Measurements from ENCODE around the gene ATP2B2.

DNA sequence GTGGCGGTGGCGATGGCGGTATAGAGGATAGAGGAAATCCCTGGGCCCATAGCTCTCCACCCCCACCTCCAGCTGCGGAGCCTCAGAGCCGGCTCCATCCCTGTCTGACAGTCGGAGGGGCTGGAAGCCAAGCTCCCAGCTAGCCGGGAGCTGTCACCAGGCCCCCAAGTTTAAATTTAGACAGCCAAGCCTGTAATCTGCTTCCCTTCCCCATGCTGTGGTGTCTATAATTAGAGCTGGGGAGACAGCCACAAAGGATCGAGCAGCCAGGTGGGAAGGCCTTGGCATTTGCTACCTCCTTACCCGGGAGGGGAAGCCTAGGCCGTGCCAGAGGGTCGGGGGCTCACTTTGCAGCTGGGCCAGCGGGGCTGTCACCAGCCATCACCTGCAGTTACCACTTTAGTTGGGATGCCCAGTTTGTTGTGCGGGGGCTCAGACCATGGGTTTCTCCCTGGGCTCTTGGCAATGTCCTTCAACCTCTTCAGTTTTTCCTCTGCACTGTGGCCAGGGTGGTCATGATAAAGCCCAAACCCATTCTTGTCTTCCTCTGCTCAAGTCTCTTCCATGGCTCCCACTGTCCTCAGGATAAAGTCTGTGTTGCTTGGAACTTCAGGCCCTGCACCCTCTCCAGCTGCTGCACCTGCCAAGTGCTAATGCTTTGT is 56.4 kb upstream of the SEC13 start:
- PRO-cap, 2 experiments = peak in 1 of 2 experiments; most common plus-strand start position 251 of the sequence (in 1); most common minus-strand start position 106 of the sequence (in 1)

GRCh38 chr3:10504512-10504708 is 976 bp downstream of the ATP2B2 start:
- PRO-cap, 2 experiments = no peak in any of the 2 experiments

DNA sequence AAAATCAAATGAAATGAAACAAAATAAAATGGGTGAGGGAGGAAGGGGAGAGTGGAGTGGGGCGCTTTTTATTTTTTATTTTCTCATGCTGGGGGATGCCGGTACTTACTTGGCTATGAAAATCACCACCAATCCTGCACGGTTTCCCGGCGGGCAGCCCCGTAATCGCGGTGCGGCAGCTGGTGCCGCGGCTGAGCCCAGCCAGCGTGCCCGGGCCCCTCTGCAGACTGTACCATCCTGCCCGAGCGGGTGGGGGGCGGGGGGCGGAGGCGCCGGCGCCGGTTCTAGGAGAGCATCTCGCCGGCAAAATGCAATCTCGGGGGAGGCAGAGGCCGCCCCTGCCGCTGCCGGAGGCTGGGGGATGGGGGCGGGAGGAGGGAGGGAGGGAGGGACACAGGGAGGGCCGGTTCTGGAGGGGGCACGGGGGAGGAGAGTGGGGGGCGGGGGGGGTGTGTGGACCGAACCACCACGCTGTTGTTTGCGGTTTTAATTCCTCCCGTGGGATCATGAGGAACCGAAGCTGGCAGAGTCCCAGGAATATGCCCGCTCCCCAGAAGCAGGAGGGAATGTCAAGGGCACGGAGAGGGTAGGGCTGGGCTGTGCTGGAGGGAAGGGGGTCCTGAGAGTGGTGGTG is at the start of gene ATP2B2:
Gene ATP2B2, minus strand, starts transcription at position 231 of the 634 bp plus-strand sequence.
- PRO-cap, 2 experiments = no peak in any of the 2 experiments

DNA sequence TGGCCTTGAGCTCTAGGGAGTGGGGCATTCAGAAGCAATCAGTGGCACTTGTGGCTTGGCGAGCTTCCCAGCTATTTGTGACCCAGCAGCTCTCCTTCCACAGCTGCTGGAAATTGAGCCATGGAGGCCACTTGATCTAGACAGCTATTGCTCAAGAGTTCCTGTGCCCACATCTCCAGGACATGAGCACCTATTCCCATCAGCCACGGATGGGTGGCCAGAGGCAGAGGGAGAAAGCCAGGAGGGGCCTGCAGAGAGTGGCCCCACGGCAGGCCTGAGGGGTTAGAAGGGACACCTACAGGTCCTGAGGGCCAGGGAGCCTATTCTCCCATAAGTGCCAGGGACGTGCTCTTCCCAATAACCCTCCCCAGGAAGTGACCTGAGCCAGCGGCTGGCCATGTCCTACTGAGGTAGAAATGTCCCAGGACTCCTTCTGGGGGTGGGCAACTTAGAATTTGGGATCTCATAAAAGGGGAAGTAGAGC is 34.0 kb upstream of the SLC6A1 start:
- PRO-cap, 2 experiments = no peak in any of the 2 experiments

DNA sequence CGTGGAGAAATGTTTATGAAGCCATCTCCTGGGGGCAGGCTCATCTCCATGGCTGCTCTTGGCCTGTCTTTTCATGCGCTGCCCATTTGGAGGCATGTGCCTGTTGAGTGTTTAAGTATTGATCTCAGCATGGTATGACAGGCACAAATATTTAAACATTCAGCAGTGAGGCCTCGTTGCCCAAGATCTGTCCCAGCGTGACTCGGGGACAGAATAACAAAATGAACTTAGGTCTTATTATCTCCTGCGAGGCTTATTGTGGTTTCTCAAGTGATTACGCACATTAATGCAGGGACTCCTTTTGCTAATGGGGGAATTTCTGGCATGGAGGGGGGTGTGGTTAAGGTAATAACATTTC is 4.5 kb upstream of the SLC6A1 start:
- PRO-cap, 2 experiments = no peak in any of the 2 experiments

- PRO-cap, 2 experiments = no peak in any of the 2 experiments
These were observed 17.2 kb upstream of the HRH1 start for GRCh38 chr3:11136588-11138009.

DNA sequence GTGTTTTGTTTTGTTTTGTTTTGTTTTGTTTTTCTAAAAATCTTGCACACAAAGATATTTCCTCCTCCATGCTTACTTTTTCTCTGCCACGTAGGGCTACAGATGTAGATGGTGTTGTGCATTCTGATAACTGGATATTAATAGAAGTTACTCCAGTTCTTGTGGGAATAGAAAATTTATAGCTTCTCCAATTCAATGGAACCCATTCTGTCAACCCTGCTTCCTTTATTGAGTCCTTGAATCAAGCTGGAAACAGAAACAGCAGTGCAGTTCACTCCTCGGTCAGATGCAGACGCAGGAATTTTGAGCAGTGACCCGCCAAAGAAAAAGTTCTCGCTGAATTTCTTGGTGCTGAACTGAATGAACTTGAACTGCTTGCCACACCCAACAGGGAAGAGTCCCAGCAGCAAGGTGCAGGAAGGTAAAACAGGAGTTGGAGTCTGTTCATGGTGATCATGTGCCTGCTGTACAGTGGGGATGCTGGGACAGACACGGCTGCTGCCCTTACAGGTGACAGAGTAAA is 10.3 kb downstream of the HRH1 start:
- PRO-cap, 2 experiments = no peak in any of the 2 experiments

DNA sequence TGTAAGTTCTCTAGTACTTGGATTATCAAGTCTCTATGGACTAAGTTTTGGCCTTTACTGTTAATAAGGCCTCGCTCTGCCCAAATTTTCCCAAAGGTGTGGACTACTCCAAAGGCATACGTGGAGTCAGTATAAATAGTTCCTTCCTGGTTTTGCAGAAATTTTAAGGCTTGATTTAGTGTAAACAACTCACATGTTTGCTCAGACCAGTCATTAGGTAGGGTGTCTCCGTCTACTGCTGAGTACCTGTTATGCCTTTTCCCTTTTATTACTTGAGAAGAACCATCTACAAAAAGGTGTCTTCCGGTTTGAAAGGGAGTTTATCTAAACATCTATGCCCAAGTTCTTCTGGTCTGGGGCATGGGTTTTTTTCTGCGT is 20.9 kb upstream of the ATG7 start:
- PRO-cap, 2 experiments = no peak in any of the 2 experiments

- PRO-cap, 2 experiments = no peak in any of the 2 experiments
These were observed 35.9 kb downstream of the ATG7 start for GRCh38 chr3:11308041-11308498.

DNA sequence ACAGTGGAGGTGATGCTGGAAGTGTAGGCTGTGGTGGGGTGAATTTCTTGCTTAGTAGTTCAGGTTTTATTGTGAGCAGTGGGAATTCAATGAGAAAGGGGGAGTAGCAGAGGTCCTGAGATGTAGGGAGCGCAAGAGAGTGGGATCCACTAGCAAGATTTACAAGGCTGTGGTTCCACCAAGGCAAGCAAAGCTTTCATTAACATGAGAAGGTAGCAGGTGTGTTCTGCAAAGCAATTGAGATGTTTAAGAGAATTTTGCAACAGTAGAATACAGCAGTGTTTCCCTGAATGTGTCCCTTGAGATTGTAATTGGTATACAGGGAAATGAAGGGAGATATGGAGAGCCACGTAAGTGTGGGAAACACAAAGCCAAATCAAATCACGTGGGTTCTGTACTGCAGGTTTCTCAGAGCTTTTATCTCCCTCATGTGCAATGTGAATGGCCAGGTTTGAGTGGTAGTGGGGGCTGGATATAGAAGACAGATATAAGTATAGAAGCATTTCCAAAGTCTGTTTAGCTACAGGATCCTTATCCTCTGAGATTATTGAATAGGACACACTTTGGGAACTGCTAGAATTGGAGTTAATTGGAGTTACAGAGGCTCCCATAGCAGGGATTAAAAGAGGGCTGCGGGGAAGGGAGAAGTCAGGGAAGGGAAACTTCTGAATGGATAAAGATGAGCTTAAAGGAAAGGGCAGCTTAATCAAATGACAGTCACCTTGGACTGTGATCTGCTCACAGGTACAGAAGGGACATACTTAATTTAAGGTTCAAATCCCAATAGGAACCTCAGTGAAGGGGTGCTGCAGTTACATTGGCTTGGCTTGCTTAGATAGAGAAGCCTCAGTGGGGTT is 67.5 kb downstream of the ATG7 start:
- PRO-cap, 2 experiments = no peak in any of the 2 experiments

DNA sequence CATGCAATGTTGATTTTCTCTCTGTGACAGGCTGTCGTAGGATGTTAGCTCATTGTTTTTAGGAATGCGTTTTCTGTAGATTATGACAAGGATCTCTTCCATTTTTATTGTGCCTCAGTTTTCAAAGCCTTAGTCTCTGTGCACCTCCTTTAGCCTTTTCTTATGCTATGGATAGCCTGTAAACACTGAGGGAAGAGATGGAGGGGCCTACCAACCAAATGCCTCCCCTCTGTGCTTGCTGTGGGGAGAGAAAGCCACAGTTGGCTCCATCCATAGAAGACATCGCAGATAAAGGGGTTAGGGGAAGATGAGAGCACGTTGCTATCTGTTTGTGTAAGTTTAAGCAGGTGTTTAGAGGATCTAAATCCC is 164.9 kb downstream of the ATG7 start:
- PRO-cap, 2 experiments = no peak in any of the 2 experiments

- PRO-cap, 2 experiments = peak in 1 of 2 experiments; most common plus-strand start chr3:11477781 (in 1)
These were observed 166.1 kb downstream of the VGLL4 start for GRCh38 chr3:11477491-11478090.

- PRO-cap, 2 experiments = no peak in any of the 2 experiments
These were observed 120.3 kb downstream of the VGLL4 start for GRCh38 chr3:11523168-11524101.

- PRO-cap, 2 experiments = no peak in any of the 2 experiments
These were observed 86.4 kb downstream of the VGLL4 start for GRCh38 chr3:11557150-11557811.

DNA sequence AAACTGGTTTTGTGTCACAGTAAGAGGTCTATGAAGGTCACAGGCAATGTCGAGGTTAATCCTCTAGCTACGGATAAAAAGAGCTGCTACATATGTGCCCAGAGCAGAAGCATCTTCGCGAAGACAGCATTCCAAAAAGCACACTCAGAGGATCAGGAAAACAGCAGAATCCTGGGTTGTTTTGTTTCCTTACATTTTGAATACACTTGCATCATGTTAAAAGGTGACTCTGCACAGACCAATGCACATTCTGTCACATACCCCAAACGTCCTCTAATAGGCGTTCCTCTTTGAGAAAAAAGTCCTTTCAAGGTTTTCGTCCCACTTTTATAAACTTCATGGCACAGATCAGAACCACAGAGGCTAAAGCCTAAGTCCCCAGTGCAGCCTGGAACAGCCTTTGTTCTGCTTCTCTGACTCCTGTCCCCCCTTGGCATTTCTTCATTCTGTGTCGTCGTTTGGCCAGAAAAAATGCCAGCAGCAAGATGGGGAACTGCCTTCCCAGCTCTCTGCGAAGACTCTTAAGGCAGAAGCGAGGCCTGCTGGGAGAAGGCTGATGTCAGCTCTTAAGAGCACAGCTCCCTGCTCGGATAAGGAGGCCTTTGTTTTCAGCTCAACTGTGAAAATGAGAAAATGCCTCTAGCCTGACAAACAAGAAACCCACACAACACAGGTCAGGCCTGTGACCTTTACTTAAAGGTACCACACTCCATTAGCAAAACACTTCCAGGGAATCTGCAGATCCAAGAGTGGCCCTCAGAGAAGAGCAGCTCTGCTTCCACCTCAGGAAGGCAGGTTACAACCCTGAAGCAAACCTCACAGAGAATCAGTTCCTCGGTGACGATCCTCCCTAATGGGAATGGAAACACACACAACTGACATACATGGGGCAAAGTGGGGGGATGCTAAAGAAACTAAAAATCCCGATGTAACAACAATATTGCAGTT is 52.5 kb downstream of the VGLL4 start:
- PRO-cap, 2 experiments = peak in 1 of 2 experiments; most common minus-strand start position 495 of the sequence (in 1)

DNA sequence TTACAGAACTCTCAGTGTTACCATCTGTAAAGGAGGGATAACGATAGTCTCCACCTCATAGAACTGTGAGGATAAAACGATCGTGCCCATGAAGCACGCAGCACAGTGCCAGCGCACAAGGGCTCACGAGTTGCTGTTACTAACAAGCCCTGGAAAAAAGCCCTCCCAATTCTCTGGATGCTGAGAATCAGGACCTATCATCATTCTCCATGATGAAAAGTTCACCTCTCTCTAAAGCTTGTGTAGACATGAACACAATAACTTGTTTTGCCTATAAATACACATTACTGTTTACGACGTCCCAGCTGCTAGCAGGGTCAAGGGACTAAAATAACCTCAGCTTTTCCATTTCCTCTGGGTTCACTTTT is 51.0 kb downstream of the VGLL4 start:
- PRO-cap, 2 experiments = no peak in any of the 2 experiments

DNA sequence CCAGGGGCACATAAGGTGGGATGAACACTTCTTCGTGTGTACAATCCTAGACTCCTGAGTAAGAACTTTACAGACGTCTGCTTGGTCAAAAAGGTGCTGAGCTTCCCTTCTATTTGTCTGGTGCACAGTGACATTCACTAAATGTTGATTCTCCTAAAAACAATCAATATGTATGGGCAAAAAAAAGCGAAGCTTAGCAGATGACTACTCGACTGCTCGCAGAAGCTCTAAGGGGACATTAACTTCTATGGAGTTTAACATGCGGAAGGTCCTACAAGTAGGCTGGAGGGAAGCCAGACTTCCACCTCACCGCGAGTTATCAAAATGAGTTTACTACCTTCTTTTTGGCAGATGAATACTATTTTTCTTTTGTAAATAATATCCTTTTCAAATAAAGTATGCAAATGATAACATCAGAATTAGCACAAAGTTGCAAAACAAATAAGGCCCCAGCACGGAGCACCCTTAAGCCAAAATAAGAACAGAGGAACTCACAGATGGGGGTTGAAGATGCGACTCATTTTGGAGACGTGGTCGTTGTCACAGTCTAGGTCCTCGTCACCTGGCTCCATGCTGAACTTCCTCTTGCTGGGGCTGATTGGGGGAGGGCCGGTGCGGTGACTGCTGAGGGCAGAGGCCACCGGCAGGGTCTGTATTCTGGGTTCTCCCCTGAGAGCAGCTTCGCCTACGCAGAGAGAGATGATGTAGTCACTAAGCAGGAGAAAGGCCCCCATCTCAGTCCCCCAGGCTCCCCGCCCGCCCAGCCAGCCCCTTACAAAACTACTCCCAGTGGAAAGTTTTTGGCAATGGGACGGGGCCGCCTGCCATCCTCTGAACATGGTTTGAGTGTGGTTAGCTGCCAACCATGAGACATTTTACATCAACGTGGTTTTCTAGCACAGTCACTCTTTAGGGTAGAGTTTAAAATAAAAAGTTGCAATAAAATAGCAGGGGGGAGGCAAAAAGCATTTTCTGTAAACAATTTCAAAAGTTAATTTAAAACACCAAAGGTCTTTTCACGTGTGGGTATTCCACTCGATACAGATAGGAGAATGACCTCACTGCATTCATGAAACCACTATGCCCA is 42.0 kb downstream of the VGLL4 start:
- PRO-cap, 2 experiments = no peak in any of the 2 experiments

GRCh38 chr3:11642375-11643217 is 1.1 kb downstream of the VGLL4 start:
- PRO-cap, 2 experiments = peak in 2 of 2 experiments; most common plus-strand start chr3:11642942 (in 2); most common minus-strand start chr3:11642864 (in 2)

DNA sequence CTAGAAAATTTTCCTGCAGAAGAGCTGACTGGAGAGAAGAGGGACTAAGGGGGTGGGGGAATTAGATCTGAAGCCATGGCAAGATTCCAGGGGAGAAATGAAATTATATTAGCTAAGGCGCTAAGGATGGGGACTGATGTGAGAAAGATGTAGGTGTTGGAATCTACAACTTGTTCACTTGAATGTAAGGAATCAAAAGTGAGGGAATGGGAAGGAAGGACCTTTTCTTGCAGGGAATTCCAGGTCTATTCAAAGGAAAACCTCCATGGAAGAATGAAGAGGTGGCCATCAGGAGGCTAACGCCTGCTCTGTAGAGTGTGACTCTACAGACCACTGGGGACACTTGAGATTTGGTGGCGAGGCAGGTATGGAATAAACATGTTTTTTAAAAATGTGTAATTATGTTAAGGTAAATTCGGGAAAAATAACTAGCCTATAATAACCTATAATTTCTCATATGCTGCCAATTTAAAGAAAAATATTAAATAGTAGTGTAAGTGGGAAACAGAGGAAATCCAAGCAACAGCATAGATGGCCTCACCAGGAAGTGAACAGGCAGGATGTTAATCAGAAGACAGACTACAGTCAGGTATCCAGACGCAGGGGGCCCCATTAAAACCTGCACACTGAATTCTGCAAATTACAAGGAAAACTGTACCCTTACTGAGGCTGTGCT is 1.4 kb downstream of the TAMM41 start:
- PRO-cap, 2 experiments = no peak in any of the 2 experiments

GRCh38 chr3:12154801-12155229 is 3.9 kb downstream of the TIMP4 start:
- PRO-cap, 2 experiments = no peak in any of the 2 experiments

Data from heart right ventricle (tissue), 2 donors.